Bronchus (tissue), 1 donor: ENCODE data around the genes FAM177B, CAPN8 and TP53BP2.

- PRO-cap: bidirectional peak, plus-strand start at chr1:221743072, minus-strand start at chr1:221742815; bidirectional peak, plus-strand start at chr1:221743257, minus-strand start at chr1:221743169; bidirectional peak, plus-strand start at chr1:221743376, minus-strand start at chr1:221743439
Measured at GRCh38 chr1:221742578-221743639, 1.0 kb upstream of the DUSP10 start.

GRCh38 chr1:222053823-222054109 is 311.9 kb upstream of the DUSP10 start:
- PRO-cap: no peak

- PRO-cap: no peak
Measured at GRCh38 chr1:222071137-222071649, 329.3 kb upstream of the DUSP10 start.

GRCh38 chr1:222097527-222098080 is 355.7 kb upstream of the DUSP10 start:
- PRO-cap: no peak

GRCh38 chr1:222736843-222737939 is at the start of gene FAM177B:
Gene FAM177B (plus strand): TSS chr1:222737202.
- PRO-cap: bidirectional peak, plus-strand start at chr1:222737260, minus-strand start at chr1:222737117

GRCh38 chr1:223000560-223001158 is 142.4 kb downstream of the TLR5 start:
- PRO-cap: no peak

GRCh38 chr1:223031404-223032134 is 111.5 kb downstream of the TLR5 start:
- PRO-cap: no peak

DNA sequence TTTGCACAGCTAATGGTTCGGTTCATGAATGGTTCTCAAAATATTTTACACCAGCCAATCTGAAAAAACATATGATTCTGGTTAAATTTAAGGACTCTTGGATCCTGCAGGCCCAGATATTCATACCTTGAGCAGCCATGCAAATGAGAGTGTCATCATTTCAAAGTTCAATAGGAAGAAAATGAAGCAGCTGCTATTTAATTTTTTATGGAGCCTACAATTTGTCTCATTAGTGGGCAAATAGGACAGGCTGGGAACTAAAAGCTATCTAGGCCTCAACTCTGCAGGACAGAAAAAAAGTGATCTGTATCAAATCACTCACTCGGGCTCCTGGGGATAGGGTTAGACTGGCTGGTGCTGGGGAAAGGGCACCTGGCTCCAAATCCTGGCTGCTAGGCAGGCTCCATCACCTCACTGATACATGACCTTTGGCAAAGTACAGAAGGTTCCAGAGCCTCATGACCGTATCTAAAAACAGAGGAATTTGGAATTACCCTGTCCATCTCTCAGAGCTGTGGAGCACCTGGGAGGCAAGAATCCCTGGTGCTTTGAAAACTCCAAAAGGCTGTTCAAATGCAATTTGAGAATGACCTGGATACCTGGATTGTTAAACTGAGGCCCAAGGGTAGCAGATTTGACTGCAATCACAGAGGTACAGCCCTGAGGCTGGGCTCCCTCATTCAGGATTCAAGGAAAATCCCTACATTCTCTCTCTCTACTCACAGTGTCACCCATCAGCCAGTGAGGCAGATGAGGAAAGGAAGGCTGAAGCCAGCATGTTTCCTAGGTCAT is 51.7 kb downstream of the SUSD4 start:
- PRO-cap: no peak

- PRO-cap: no peak
Measured at GRCh38 chr1:223641368-223642035, 24.0 kb downstream of the CAPN8 start.

DNA sequence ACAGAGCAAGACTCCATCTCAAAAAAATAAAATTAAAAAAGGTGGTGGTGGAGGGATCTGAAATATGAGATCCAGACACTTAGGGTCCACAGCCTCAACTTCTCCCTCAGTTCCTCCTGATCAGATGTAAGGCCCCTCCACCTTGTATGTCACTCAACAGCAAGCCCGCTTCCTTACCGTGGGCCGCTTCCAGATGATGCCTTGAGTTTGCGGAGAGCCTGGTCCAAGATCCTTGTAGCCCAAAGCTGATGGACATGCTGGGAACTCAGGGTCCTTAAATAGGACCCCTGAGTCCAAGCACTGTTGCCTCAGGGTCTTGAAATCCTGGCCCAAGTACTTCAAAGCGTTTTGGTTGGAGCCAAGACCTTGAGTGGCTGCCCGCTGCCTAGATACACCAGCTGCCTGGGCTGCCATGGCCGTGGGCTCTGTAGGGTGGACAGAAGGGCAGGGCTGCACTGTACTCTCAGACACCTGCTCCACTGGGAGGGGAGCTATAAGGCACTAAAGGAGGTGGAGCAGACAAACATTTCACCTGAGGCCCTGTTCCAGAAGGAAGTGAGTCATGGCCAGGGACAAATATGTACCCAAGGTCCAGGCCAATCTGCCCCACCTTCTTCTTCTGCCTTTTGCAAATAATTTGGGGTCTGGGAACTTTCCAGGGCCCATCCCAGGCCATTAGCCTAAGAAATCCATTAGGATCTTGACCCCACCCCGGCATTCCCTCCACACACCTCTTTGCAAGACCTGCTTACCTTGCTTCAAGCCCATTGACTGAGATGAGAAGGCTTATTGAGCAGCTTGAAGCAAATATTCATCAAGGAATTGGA is at the start of gene CAPN8:
CAPN8 (minus strand) TSS at position 469 of the 827 bp plus-strand sequence.
- PRO-cap: unidirectional peak, minus-strand start at position 400 of the sequence; unidirectional peak, minus-strand start at position 469 of the sequence

DNA sequence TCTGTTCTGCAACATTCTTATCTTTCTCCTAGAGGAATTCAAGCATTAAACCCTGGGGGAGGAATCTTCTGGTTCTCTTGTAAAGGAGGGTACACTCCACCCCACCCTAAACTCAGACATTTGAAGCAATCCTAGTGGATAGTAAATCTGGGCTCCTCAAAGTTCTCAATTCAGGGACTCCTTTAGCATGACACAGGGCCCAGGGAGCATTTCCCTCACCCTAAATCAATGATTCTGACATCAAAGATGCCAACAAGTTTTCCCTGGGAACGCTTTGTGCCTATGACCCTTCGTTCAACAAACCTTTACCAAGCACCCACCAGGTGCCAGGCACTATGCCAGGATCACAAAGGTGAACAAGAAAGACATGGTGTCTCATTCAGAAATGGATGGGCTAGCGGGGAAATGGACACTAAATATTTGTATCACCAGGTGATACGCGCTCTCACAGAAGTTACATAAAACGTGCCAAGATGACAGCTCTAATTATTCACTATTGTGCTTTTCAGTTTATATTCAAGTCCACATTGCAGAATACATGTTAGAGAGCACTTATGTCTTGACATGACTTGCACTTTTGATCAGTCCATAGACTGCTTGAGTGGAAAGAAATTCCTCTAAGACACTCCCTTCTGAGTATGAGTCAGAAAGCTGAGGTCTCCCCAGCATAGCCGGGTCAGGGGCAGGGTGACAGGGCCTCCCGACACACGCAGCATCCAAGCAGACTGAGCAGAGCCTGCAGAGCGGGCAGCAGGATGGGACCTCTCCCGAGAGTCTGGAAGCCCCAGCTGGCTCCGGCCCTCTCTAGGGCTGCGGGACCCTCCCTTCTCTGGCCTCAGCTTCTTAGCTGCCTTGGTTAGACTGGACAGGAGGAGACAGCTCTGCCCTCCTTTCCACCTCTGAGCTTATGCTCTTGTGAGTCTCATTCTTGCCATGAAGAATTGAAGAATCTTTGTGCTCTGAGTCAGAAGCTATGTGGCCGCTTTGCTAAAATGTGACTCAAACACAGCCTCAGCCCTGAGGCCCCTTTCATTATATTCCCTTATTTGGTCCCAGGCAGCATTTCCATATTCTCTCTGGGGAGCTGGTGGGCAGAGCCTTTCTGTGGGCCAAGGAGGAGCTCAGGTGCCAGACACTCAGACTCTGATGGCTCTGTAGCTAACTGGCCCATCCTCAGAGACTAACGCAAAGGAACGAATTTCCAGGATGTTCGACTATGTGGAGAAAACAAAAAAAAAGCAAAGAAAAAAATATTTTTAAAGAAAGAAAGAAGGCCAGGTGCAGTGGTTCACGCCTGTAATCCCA is 11.4 kb upstream of the CAPN2 start:
- PRO-cap: unidirectional peak, plus-strand start at position 732 of the sequence; bidirectional peak, plus-strand start at position 1,139 of the sequence, minus-strand start at position 904 of the sequence

DNA sequence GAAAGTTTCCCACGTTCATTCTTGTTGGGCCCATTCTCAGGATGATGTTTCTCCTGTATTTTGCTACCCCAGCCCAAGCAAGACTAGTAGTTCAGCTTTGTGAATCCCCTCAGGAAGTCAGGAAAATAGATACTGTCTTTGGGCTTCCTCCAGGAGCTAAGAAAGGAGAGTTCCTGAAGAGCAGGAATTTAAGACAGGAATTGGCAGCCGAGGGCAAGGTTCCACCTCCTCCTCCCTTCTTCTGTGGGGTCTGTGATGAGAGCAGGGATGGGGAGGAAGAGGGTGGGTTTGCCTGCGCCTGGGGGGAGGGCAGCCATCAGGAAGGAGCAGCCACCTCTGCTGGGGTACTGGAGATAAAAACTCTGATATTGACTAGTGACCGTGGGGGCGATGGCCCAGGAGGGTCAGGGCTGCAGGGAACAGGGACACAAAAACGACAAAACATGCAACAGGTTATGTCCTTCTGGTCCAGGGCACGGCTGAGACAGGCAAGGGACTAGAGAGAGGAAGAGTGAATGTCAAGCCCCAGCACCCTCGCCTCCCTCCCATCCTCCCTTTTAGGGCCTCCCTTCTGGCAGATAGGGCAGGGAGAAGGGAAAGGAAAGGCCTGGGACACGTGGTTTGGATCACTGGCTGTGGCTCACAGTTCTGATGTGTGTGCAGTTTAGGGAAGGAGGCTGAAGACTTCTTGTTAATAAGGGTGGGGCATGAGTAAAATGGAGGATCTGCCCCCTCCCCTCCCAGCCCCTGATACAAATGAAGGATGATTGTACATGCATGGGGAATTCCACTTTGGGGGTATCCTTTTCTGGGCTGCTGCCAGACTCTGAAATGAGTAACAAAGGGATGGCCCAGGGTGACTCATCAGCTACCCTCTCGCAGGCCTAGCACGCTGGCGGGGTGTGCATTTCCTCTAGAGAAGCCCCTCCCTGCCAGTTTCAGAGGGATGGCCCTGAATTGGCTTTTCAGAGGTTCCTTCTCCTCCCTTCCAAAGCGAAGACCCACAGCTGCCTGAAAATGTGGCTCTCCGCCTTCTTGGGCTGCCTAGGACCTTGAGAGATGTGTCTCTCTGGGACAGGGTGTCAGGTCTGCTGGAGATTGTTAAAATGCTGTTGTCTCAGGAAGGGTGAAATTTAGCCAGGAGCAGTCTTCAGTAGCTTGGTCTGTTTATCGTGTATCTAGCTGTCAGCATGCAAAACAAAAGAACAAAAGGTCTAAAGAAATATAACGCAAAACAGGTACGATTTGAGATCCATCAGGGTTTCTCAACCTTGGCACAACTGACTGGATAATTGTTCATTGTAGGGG is 14.1 kb downstream of the CAPN2 start:
- PRO-cap: no peak

DNA sequence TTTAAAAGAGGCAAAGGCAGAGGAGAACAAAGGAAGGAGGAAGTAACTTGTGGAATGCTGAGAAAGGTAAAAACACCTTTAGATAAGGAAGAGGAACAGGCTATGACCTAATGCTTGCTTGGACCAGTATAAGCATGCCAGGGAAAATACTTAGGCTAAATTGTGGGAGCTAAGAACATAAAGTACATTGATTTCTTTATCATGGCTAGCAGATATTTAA is 28.1 kb downstream of the CAPN2 start:
- PRO-cap: bidirectional peak, plus-strand start at position 126 of the sequence, minus-strand start outside the sequence

GRCh38 chr1:223748175-223748669 is 35.9 kb downstream of the CAPN2 start:
- PRO-cap: unidirectional peak, plus-strand start at chr1:223748569

DNA sequence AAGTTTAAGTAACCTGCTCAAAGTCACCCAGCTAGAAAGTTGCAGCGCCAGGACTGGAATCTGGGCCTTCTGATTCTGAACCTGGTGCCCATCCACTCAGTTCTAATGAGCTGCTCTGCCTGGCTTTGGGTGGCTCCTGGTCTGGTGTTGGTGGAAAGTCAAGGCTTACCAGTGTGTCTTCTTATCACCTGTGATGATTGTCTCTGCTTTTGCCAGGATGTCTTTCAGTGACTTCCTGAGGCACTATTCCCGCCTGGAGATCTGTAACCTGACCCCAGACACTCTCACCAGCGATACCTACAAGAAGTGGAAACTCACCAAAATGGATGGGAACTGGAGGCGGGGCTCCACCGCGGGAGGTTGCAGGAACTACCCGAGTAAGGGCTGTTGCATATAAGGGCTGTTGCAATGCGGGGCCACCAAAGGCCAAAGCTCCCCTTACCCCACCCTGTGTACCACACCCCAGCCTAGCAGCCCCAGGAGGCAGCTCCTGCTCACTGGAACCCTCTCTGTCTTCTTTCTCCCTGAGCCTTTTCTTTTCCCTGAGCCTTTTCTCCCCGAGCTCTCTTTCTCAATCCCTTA is 40.3 kb downstream of the CAPN2 start:
- PRO-cap: no peak

GRCh38 chr1:223775933-223776220 is 63.5 kb downstream of the CAPN2 start:
- PRO-cap: no peak

DNA sequence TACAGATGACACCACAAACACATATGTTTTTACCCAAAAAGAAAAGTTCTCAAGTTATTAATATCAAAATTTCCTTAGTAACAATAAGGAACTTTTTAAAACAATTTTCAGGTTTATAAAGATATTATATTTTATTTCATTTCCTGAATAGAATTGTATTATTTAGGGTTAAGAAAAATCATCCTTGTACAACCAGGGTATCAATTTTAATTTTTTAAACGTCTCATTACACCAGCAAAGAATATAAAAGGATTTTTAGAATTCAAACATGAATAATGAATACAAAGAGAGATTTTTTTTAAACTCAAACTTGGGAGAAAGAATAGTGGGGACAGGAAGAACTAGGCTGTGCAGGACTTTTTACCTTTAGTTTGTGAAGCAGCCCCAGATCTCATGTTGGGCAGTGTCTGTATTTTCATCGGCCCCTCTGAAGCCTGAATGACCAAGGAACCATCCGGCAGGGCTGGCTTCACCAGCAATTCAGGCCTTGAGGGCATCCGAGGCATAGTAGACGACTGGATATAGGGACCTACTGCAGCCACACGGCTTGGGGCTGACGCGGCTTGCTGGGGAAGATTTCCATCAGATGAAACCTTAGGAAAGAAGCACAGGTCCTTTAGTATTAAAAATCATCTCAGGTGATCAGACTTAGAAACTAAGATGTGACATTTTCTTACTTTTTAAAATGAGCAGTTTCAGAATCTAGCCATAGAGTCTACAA is 43.8 kb downstream of the TP53BP2 start:
- PRO-cap: no peak

GRCh38 chr1:223802473-223803572 is 42.9 kb downstream of the TP53BP2 start:
- PRO-cap: no peak

DNA sequence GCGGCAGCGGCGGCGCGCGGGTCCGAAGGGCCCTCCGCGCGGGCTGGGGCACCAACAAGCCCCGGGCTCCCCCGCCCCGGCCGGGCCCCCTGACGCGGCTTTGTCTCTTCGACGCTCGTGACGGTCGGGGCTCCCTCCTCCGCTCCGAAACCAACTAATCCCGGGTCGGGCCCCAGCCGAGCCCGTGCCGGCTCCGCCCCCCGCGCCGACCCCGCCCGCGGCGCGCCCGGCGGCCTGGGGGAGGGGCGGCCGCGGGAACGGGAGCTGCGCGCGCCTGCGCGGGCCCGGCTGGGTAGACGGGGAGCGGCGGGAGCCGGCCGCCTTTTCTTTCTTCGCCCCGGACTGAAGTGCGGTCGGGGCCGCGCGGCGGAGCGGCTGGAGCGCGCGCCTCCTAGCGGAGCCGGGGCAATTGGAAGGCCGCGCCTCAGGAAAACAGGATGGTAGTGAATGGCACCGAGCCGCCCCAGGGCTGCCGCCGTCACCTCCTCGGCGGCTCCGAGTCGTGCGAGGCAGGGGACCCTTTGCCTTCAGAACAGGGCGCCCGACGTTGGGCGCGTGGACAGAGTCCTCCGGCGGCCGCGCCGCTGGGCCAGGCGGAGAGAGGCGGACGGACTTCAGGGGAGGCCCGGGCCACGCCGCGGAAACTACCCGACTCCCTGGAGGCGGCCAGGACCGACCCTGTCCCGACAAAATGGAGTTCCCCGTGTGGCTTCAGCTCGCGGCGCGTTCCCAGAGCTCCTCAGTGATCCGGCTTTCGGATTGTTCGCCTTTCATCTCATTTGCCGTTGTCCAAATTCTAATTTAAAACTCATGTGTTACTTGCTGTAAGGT is at the start of gene TP53BP2:
TP53BP2 (minus strand) TSS at position 152 of the 831 bp plus-strand sequence.
- PRO-cap: bidirectional peak, plus-strand start at position 296 of the sequence, minus-strand start at position 152 of the sequence; bidirectional peak, plus-strand start at position 681 of the sequence, minus-strand start at position 646 of the sequence

DNA sequence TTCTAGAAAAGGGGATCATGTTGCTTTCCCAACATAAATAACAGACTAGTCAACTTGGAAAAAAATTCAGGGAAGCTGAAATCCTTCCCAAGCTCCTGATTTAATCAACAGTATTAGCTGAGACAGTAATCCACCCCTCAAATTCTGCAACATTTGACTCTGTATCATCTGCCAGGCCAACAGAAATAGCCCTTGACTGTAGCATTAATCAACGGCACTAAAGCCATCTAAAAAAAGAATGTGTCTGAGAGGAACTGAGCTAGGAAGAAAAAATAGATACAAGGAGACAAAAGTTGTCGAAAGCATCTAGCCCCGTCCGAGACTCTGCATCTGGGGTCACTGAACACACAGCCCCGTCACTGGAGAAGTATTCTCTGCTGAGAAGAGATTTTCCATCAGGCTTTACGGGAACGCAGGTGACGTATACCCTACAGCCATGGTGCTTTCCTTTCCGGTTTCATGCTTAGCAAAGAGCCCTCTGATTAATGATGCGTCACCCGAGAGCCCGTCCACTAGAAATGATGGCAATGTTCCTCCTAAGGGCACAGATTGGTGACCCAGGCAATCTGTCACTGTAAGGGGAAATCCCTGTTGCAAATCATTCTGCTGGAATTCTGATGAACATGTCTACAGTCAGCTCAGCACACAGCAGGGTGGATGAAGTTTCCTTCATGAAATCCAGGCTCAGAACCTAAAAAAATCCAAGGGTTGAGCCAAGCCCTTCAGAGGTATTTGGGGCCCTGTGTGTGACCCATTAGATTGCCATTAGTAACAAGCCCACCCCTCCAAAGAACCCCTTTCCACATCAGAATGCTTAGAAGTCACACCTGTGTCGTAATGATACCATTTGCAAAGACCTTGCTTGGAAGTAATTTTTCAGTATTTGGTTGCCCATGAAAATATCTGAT is 42.3 kb upstream of the TP53BP2 start:
- PRO-cap: bidirectional peak, plus-strand start at position 624 of the sequence, minus-strand start at position 461 of the sequence